Ascending aorta (tissue), 1 donor: ENCODE measurements around the gene CTRC.

DNA sequence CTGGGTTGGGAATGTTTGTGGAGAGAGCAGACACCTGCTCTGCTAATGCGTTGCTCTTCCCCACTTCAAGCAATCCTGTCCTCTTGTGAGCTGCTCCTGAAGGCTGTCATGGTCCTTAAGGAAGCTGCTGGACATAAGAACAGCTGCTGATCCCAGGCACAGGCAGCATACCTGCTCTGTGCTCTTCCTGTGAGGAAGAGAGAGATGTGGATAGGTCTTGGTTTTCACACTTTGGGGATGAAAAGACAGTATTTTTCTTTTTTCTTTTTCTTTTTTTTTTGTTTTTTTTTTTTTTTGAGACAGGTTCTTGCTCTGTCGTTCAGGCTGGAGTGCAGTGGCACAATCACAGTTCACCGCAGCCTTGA lies 116.0 kb downstream of the KAZN start:
- PRO-cap = no peak

- PRO-cap = no peak
Observed at GRCh38 chr1:15027784-15028242, 125.7 kb upstream of the TMEM51 start.

DNA sequence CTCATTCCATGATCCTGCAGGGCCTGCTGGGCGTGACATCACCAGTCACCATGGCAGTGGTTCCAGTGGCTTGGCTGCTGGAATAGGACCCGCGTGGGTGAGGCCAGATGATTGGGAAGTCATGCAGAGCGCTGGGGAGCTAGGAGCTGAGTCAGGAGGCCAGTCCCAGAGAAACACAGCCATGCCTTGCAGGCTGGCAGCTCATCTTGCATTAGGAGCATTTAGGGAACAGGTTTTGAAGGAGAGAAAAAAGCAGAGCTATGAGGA lies 125.4 kb upstream of the TMEM51 start:
- PRO-cap = no peak

DNA sequence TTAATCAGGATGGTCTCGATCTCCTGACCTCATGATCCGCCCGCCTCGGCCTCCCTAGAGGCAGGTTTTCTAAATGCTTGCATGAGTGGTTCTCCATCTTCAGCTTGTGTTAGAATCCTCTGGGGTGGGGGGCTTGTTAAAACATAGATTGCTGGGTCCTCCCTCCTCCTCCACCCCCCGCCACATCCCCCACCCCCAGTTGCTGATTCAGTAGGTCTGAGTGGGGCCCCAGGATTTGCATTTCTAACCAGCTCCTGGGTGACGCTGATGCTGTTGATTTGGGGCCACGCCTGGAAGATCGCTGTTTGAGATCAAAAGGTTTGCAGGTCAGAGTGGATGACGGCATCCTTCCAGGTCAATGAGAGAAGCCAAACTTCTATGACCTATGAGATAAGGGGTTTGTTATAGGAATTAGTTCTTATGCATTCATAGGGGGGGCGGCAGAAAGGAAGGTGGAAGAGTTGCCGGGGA lies 17.4 kb downstream of the TMEM51 start:
- PRO-cap = no peak

DNA sequence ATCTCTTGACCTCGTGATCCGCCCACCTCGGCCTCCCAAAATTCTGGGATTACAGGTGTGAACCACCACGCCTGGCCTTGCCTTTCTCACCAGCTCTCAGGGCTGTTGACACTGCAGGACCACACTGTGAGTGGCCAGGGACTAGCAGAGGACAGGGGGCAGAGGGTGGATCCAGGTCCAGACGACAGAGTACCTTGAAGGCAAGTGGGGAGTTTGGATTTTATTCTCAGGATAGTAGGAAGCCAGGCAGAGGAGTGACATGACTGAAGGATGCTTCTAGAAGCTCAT lies 30.6 kb downstream of the TMEM51 start:
- PRO-cap = unidirectional peak, plus-strand start at position 145 of the sequence

DNA sequence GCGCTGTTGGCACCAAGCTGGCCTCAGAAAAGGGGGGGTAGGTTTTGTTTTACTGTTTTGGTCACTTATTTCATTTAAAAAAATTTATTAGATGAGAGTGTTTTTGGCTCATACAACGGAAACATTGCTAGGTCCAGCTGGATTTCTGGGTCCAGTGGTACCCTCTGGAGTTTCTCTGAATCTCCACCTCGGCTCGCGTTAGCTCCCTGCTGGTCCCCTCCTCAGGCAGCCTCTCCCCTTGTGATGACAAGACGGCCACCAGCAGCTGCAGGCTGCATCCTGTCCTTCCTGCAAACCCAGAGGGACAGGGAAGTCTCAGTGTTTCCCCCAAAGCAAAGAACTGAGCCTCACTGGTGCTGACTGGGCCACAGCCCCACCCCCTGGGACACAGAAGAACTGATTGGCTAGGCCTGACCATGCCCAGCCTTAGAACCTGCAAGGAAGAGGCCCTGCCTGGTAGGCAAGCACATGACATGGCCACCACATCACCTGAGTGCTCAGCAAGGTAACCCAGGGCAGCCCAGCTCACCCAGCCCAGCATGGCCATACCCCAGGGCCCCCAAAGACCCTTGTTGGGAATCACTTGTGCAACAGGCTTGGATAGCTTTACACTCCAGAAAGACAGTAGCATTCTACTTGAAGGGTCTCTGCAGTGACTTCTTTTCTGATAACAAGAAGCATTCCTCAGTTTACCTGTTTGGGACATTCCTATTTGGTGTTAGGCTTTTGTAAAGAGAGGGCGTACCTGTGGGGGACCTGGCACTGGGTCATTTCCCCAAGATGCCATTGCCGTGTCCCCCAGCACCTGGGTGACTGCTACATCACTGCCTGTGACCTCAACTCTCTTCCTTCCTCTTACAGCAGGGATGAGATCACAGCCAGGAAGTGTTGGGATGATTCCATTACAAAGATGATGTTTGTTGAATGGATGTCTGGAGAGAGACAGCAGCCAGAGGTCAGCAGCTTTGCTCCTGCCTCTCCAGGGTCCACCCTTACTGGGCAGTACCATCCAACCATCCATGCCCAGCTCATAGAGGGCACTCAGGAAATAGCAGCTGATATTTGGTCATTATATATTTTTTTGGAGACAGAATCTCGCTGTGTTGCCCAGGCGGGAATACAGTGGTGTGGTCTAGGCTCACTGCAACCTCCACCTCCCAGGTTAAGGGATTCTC lies 34.8 kb downstream of the TMEM51 start:
- PRO-cap = no peak

DNA sequence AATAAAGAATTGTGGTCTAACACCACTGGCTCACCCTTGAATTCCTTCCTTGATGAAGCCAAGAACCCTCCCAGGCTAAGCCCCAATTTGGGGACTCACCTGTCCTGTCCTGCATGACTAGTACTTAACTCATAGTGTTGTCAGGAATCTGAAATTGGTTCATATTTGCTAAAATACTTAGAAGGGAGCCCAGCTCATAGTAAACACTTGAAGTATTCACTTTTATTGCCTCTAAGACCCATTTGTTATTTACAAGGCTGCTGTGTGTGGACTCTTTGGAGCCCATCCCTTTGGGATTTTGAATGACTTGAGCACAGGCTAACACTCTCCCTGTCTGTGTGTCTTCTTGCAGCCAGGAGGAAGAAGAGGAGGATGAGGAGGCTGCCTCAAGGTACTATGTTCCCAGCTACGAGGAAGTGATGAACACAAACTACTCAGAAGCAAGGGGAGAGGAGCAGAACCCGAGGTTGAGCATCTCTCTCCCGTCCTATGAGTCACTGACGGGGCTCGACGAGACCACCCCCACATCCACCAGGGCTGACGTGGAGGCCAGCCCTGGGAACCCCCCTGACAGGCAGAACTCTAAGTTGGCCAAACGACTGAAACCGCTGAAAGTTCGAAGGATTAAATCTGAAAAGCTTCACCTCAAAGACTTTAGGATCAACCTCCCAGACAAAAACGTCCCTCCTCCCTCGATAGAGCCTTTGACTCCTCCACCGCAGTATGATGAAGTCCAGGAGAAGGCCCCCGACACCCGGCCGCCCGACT lies 27.9 kb upstream of the FHAD1 start:
- PRO-cap = no peak

GRCh38 chr1:15429135-15430147 lies 8.8 kb upstream of the CTRC start:
- PRO-cap = no peak

DNA sequence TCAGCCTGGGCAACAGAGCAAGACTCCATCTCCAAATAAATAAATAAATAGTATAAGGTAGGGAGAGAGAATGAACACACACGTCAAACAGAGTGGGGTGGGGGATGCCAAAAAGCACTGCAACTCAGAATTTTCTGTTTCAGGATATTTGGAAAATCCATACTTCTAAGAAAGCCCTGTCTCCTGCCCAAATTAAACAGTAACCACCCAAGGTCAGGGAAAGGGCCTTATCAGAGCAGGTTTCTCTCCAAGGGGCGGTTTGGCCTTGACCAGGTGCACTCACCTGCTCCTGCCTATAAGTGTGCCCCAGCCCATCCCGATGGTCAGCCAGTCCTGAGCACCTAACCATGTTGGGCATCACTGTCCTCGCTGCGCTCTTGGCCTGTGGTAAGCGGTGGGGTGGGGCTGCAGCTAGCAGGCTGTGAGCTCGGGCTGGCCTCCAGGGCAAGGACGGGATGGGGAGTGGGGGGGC lies at the start of gene CTRC:
Gene CTRC, plus strand, starts transcription at position 326 of the 472 bp plus-strand sequence.
- PRO-cap = no peak

- PRO-cap = no peak
Observed at GRCh38 chr1:15517883-15518451, 6.0 kb downstream of the CASP9 start.

GRCh38 chr1:15578812-15579380 lies 6.0 kb downstream of the AGMAT start:
- PRO-cap = no peak

GRCh38 chr1:15620155-15620738 lies 3.0 kb downstream of the DDI2 start:
- PRO-cap = no peak

- PRO-cap = no peak
Observed at GRCh38 chr1:15640630-15641164, 18.8 kb upstream of the RSC1A1 start.

GRCh38 chr1:15680893-15681267 lies 3.2 kb upstream of the PLEKHM2 start:
- PRO-cap = no peak

GRCh38 chr1:15703062-15704109 lies 19.3 kb downstream of the PLEKHM2 start:
- PRO-cap = bidirectional peak, plus-strand start at chr1:15703846, minus-strand start at chr1:15703715

DNA sequence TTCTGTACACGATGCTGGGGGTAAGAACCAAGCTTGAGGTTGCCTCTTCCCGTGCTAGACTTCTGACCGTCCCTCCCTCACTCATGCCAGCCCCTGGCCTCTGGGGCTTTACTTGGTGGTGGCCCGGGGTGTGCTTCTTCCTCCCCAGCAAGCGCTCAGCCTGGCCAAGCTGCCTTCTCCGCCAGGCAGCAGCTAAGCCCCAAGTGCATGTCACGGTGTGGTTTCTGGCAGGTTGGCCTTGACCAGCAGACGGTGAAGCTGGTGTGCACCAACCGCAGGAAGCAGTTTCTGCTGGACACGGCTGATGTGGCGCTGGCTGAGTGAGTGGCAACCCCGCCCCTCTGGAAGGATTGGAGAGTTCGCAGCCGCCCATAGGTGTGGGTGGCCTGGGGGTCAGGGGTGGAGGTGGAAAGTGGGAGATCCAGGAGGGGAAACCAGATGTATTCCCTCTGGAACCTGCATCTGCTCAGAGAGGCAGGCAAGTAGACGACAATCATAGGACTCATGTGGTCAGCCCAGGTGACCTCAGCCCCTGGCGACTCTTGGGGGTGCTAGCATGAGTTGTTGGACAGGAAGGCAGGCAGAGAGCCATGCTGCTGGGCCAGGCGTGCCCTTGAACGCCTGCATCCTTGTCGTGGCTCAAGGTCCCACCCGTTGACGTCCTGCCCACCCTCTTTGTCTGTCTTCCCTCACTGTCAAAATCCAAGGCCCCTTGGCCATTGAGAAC lies 7.0 kb upstream of the SLC25A34 start:
- PRO-cap = no peak

GRCh38 chr1:15733685-15734469 lies 2.2 kb upstream of the SLC25A34 start:
- PRO-cap = no peak

GRCh38 chr1:15760274-15761509 lies 2.1 kb downstream of the FBLIM1 start:
- PRO-cap = bidirectional peak, plus-strand start at chr1:15760908, minus-strand start at chr1:15760910

- PRO-cap = no peak
Observed at GRCh38 chr1:15764009-15764916, 5.7 kb downstream of the FBLIM1 start.

GRCh38 chr1:15788761-15789069 lies 18.7 kb downstream of the UQCRHL start:
- PRO-cap = no peak